Metastatic Liver Carcinoma in the Adrenal Gland (tissue), 2 donors: ENCODE data around the gene POLE4.

GRCh38 chr2:74371359-74372249 lies 8.5 kb downstream of the DCTN1 start:
- PRO-cap, 2 experiments = no peak in any of the 2 experiments

DNA sequence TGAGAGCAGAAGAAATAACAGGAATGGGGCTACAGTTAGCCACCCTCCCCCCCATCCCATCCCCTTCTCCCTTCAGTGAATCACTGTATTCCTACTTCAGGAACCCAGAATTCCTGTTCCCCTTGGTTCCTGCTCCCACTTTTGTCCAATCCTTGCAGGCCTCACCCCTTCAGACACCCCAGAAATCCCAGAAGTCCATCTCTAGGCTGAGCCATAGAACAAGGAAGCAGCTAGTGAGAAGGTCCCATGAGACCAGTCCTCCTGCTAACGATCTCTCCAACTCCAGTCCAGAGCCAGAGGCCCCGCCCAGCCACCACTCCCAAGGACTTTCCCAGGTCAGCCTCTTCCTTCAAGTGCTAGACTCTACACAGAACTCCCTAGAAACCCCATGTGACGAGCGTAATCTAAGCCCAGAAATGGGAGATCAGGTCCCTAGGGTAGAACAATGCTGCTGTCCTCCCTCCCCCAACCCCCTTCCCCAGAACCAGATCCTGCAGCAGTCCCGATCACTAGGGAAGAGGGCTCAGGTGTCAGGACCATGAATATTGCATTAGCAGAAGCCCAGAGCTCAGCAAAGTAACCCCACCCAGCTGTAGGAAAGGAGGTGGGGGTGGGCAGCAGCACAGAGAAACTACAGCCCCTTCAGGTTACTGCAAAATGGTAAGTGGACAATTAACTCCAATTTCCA lies 6.9 kb downstream of the DCTN1 start:
- PRO-cap, 2 experiments = no peak in any of the 2 experiments

DNA sequence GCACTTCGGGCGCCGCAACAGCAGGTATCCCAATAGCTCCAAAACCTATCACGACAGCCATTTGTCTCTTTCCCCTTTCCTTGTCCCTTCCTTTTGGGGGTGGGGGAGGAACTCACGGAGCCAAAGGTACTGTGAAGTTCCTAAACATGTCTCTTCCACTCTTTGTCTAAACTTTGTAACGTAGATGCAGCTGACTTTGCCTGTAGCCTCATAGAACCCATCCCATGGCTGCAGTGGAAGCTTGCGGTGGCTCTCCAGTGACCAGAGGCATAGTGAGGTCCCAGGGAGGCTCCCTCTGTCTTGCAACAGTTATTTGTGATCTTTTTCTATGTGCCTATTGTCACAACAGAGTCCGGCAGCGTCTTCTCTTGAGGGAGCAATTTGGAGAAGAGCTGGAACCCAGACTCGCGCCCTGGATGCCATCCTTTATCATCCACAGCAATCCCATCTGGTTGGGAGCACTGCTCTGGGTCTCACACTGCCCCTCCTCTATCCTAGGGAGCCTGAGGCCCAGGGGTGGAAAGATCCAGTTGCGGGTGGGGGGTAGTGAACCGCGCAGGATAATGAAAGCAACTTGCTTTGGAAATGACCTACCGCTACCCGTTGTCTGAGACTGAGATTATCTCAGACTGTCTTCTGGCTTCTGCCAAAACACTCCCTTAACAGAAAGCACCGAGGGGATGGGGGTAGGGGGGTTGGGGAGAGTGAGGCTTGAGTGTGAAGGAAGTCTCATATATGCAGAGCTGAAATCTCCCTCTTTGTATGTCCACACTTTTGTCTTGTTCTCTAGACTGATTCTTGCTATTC lies 613 bp downstream of the WBP1 start:
- PRO-cap, 2 experiments = no peak in any of the 2 experiments

DNA sequence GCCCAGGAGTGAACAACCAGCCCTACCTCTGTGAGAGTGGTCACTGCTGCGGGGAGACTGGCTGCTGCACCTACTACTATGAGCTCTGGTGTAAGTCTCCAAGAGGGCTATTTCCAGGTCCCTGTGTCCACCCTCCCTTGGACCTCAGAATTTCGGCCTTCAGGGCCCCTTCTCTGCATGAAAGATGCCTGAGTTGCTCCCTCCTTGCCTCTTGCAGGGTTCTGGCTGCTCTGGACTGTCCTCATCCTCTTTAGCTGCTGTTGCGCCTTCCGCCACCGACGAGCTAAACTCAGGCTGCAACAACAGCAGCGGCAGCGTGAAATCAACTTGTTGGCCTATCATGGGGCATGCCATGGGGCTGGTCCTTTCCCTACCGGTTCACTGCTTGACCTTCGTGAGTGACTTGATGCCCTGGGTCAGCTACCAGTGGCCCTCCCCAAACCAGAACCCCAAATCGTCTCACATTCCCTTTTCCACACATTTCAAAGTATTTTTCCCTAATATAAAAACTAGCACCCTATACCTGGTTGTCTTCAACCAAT lies 1.5 kb downstream of the WBP1 start:
- PRO-cap, 2 experiments = no peak in any of the 2 experiments

- PRO-cap, 2 experiments = peak in 2 of 2 experiments; most common plus-strand start chr2:74472270 (in 2); most common minus-strand start chr2:74472180 (in 2)
These were observed 505 bp downstream of the MRPL53 start for GRCh38 chr2:74471816-74472533.

DNA sequence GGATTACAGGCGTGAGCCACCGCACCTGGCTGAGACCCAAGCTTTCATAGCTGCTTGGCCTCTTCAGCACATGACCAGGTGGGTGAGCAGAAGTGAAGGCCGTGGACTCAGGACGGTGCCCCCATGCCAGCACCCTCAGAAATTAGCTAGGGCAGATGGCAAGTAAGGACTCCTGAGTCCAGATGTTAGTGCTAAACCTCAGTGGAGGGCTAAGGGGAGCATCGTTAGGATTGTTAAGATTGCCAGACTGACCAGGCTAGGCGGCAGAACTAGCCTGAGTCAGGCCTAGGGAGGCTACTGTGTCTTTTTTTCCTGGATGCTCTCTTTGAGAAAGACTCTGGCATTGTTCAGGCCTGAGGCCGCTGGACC lies 10.4 kb downstream of the HTRA2 start:
- PRO-cap, 2 experiments = no peak in any of the 2 experiments

DNA sequence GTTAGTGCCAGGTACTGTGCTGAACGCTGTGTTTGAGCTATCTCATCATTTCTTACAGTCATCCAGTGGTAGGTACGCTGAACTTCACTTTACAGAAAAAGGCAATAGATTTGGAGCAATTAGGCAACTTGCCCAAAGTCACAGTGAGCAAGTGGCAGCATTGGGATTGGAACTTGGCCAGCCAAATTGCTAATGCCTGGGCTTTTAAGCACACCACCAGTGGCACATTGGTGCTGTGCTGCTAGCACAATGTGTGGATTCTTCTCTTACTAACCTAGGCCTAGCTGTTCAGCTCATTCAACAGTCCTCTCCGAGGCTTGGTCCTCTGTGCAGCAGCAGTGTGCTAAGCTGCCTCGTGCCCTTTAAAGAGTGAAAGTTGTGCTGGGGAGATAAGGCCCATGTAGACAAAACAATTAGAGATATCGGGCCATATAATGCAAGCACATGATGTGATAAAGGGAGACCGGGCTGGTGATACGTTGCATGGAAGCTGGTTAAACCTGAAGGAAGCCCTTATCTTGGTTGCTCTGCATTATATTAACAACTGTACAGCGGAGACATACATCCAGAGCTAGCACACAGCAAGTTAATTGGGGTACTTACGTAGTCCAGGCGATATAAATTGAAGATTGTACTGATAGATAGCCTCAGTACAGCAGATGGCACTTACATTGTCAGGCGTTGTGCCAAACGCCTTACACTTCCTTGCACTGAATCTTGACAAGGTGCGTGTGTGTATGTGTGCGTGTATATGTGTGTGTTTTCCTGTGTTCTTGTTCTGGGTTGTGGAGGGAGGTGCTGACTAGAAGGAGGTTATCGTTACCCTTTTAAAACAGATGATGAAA lies 28.4 kb downstream of the HK2 start:
- PRO-cap, 2 experiments = no peak in any of the 2 experiments

- PRO-cap, 2 experiments = no peak in any of the 2 experiments
These were observed 40.1 kb downstream of the HK2 start for GRCh38 chr2:74873871-74874614.

DNA sequence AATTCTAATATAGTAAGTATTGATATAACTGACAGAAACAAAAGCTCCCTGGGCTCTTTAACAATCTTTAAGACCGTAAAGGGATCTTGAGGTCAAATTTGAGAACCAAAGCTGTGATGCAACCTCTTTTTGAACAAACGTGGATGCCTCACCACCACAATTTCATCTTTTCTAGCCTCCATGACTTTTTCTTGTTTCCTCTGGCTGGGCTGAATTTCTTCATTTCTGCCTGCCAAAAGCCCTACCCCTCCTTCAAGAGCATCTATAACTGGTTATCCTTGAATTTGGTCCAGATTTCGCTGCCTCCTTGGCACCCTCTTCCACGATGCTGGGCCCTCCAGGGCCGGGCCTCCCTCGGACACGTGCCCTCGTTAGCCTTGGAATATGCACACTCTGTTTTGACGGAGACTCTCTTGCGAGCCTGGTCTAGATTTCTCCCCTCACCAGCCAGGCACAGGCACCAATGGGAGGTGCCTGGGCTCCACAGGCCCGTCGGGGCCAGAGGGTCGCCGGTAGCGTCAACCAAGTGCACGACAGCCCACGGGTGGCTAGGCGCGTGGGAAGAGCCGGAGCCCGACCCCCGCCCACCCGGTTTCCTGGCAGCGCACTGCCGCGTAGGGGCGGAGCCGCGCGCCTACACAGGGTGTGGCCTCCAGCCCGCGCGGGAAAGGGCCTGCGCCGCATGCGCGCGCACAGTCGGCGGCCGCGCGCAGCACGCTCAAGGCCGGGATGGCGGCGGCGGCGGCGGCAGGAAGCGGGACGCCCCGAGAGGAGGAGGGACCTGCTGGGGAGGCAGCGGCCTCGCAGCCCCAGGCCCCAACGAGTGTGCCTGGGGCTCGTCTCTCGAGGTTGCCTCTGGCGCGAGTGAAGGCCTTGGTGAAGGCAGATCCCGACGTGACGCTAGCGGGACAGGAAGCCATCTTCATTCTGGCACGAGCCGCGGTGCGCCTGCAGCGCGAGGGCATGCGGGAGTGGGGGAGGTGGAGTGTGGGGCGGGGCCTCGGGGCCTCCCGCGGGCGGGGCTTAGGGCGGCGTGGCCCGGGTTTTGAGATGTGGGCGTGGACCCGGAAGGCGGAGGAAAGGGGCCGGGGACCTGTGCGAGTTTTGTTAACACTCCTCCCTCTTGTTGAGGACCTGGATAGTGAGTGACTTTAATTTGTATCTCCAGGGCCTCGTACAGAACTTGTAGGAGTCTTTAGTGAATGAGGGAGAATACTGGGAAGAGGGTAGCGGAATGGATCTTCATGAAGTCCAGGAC lies at the start of gene POLE4:
TSS of gene POLE4 (plus strand) at position 693 of the 1,258 bp plus-strand sequence.
- PRO-cap, 2 experiments = peak in 2 of 2 experiments; most common plus-strand start position 721 of the sequence (in 2); most common minus-strand start position 929 of the sequence (in 2)

- PRO-cap, 2 experiments = peak in 2 of 2 experiments; most common plus-strand start chr2:75560336 (in 1); most common minus-strand start chr2:75560246 (in 2)
These were observed 662 bp downstream of the EVA1A start for GRCh38 chr2:75559711-75560842.

- PRO-cap, 2 experiments = no peak in any of the 2 experiments
These were observed 33.6 kb upstream of the MRPL19 start for GRCh38 chr2:75612923-75613345.

DNA sequence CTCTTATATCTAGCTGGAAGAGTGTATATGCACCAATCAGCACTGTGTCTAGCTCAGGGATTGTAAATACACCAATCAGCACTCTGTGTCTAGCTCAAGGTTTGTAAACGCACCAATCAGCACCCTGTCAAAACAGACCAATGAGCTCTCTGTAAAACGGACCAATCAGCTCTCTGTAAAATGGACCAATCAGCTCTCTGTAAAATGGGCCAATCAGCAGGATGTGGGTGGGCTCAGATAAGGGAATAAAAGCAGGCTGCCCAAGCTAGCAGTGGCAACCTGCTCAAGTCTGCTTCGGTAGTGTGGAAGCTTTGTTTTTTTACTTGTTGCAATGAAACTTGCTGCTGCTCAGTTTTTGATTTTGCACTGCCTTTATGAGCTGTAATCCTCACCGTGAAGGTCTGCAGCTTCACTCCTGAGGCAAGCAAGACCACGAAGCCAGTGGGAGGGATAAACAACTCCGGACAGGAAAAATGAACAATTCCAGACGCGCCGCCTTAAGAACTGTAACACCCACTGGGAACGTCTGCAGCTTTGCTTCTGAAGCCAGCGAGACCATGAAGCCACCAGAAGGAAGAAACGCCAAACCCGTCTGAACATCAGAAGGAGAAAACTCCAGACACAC lies 245.9 kb upstream of the REG3G start:
- PRO-cap, 2 experiments = no peak in any of the 2 experiments

DNA sequence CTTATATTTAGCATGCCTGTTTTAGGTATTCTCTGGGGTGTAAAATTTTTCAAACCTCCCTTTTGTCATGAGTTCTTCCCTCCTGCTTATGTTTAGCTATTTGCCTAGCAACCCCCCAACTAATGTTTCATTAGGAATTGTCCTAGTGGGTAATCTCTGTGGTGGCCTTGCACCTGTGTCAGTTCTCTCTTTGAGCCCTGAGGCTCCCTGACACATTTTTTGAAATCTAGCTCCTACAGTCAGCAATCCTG lies 12.5 kb upstream of the REG1B start:
- PRO-cap, 2 experiments = no peak in any of the 2 experiments

DNA sequence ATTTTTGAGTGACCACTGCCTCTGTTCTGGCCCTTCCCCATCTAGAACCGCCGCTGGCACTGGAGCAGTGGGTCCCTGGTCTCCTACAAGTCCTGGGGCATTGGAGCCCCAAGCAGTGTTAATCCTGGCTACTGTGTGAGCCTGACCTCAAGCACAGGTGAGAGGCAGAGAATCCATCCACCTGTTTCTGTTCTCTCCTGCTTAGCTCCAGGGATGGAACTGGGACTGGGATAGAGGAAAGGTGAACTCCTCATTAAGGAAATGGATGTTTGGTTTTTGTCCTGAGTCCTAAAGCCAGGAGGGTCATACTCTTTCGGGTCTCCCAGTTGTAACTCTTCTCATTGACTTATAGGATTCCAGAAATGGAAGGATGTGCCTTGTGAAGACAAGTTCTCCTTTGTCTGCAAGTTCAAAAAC lies 2.5 kb downstream of the REG1A start:
- PRO-cap, 2 experiments = no peak in any of the 2 experiments

DNA sequence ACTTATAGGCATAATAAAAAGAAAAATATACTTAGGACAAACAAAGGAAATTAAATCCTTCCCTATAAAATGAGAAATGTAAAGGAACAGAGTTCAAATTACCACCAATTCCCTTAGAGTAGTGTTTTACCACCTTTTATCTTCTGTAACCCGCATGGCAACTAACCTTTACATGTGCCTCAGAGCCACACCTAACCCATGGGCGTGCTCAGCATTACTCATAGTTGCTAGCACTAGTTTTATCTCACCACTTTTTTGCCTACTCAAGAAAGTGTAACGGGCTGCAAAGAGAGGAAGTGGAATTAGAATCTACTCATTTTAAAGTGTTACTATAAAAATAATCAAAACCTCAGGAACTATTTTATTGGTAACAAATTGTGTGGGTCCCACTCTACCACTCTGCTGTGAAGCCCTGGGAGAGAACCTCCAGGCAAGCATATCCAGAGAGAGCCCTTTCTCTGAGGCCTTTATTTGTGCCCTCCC lies 98.9 kb downstream of the TRABD2A start:
- PRO-cap, 2 experiments = no peak in any of the 2 experiments

GRCh38 chr2:84839939-84840882 lies 40.7 kb downstream of the TRABD2A start:
- PRO-cap, 2 experiments = no peak in any of the 2 experiments

- PRO-cap, 2 experiments = no peak in any of the 2 experiments
These were observed 20.3 kb downstream of the TMSB10 start for GRCh38 chr2:84925541-84926409.

DNA sequence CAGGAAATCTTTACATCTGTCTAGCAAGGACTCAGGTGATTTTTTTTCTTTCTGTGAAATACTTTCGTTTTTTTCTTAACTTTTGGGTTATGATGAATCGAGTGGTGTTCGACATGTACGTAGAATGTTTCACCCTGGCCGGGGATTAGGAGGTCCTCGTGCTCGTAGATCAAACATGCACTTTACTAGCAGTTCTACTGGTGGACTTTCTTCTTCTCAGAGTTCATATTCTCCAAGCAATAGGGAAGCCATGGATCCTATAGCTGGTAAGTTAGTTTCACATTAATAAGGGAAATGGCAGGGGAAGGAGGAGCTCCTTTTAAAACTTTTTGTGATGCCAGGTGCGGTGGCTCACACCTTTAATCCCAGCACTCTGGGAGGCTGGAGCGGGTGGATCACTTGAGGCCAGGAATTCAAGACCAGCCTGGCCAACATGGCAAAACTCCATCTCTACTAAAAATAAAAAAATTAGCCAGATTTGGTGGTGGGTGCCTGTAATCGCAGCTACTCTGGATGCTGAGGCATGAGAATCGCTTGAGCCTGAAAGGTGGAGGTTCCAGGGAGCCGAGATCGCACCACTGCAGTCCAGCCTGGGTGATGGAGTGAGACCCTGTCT lies 75.2 kb downstream of the KCMF1 start:
- PRO-cap, 2 experiments = no peak in any of the 2 experiments

- PRO-cap, 2 experiments = peak in 1 of 2 experiments; most common plus-strand start chr2:85133034 (in 1)
These were observed 355 bp upstream of the TCF7L1 start for GRCh38 chr2:85132888-85133185.

DNA sequence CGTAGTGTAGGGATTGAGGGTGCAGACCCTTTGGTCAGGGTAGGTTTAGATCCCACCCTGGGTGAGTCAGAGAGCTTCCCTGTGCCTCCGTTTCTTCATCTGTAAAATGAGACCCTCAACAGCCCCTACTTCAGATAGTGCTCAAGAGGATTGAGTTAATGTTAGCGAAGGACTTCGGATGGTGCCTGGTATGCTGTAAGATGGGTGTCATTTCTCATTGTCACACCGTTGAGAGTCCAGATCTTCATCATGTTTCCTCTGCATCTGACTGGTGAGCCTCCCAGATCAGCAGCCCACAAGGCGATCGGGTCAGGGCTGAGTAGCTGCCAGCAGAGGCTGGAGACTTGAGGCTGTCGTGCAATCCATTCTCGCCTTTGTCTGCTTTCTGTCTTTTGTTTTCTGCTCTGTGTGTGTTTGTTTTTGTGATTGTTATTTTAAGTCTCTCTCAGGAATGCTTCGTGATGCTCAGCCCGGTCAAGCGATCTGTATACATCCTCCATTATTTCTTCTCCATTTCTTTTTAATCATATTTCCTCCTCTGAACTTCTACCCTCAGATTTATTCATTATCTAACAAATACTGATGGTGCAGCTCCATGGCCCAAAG lies 95.9 kb downstream of the TGOLN2 start:
- PRO-cap, 2 experiments = no peak in any of the 2 experiments